Bile duct (tissue), 1 donor: ENCODE measurements around the genes UBR2 and CUL9.

DNA sequence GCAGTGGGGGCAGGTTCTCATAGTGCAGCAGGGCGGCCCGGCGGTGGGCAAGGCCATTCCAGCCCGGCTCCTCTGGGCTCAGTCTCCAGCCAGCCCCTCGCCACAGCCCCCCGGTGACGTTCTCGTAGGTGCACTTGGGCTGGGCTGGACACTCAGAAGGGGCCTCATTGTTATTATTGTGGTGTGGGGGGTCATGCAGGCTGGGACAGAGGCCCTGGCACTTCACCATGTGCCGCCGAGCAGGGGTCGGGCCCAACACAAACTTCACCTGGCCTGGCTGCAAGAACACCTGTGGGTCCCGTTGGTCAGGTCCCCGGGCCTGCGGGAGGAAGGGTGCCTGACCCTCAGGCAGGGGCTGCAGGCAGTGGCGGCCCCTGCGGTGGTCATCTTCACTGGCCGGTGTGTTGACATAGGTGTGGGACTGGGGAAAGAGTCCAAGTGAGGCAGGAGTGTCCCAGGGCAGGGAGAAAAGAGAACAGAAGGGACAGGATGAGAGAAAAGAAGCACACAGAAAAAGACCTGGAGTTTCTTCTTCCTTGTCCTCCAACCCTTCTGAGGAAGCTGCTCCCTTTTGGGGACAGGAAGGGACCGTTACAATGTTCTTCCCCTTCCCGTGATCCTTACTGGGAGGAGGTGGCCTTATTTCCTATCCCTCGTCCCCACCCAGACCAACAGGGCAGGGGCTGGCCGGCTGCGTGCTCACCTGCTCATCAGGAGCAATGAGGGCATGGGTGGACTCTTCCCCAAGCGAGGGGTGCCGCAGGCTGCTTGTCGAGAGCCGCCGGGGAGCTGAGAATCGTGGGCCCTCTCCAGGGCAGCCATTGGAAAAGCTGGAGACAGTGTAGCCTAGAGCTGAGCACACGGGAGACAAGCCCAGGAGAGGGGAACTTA lies 8.3 kb downstream of the FRS3 start:
- PRO-cap = no peak

DNA sequence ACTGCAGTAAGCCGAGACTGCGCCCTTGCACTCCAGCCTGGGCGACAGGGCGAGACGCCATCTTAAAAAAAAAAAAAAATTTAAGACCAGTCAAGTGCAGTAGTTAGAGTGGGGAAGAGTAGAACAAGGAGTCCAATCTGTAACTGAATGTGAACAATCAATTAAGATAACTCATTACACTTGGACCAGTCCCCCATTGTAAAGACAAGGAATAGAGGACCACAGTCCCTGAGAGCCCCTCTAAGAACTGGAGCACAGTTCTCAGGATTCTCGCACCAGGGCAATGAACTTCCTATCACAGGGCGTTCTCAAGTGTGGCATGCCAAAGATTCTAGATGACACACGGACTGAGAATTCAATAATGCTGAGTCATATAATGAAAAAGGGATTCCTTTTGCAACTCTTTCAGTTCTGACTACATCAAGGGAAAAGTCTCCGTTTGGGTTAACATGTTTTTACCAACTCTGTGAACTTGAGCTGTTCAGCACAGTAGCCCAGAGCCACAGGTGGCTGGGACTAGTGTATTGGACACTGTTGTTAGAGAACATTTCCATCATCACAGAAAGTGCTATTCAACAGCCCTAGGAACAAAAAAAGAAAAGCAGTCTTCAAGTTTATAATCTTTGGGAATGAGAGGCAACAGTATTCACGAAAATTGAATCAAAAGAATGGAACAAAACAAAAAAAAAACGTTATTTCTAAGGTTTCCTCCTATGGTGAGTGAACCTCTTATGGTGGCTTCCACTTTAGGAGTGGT lies 3.4 kb downstream of the MED20 start:
- PRO-cap = no peak

DNA sequence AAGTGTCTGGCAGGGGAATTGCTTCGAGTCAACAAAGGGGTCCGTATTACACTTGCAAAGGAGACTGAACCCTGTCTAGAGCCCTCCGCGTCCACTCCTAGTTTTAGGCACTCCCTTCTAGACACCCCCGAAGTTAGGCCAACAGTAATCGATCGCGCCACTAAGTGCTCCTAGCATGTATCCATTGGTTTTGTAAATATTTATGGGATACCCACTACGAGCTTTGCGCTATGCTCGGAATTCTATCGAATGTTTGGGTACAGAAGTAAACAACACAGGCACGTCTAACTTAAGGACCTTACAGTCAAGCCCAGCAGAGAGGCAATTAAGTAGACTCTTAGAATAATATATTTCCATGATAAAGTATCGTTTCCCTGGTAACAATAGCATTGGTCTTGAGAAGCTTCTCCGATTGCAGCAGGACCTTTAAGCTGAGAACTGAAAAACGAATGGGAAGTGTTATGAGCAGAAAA lies 633 bp downstream of the BYSL start:
- PRO-cap = no peak

DNA sequence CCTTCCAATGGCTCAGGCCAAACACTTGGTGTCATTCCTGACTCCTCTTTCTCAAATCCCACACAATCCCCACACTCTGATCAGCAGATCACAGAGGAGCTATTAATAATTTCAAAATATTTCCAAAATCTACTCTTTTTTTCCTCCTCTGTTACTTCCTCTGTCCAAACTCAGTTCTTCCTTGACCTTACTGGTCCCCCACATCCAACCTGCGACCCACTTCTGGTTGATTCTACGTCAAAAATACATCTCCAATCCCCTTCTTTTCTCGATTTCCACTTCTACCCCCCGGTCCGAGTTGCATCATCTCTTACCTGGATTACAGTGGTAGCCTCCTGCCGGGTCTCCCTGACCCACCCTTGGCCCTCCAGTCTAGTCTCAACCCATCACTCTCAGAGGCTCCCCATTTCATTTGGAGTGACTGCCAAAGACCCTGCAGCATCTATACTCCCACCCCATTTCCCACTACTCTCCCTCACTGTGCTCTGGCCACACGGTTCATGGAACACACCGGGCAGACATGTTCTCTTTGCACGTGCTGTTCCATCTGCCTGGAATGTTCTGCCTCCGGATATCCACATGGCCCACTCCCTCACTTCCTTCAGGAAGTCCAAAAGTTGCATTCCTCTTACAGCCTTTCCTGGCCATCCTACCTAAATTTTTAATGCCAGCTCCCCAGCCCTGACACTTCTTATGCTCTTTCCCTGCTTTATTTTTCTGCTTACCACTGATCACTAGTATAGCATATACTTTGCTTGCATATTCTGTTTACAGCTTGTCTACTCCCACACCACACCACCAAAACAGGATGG lies 6.1 kb upstream of the CCND3 start:
- PRO-cap = no peak

GRCh38 chr6:42024192-42024782 lies 26.0 kb upstream of the TAF8 start:
- PRO-cap = no peak

GRCh38 chr6:42026318-42027124 lies 23.8 kb upstream of the TAF8 start:
- PRO-cap = no peak

DNA sequence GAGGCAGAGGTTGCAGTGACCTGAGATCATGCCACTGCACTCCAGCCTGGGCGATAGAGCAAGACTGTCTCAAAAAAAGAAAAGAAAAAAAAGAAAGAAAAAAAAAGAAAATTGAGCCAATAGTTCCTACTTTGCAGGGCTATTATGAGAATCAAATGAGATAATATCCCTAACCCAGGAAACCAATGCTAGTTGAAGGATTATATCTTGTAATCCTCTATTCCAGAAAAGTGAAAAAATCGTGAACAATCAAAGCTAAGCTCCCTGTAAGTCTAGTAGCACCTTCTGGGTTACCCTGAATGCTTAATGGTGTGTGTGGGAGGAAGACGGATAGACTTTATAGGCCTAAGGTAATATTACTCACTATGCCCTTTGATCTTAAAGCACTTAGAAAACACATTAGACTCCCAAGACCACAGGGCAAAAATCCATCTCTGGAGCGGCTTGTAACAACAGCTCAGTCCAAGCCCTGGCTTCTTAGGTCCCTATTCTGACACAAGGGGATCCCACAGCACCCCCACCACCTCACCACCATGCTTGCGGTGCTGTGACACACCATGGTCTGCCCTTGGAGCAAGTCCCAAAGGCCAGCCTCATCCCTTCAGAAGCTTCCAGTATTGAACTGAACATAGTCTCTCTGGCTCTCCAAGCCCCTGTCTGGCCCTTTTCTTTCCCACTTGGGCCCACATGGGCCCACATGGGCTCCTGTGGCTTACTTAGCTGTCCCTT lies 28.5 kb downstream of the C6orf132 start:
- PRO-cap = no peak

GRCh38 chr6:42197892-42198602 lies 3.3 kb upstream of the GUCA1B start:
- PRO-cap = no peak

- PRO-cap = unidirectional peak, minus-strand start at chr6:42260744
These were observed 42.9 kb upstream of the MRPS10 start for GRCh38 chr6:42260345-42261252.

DNA sequence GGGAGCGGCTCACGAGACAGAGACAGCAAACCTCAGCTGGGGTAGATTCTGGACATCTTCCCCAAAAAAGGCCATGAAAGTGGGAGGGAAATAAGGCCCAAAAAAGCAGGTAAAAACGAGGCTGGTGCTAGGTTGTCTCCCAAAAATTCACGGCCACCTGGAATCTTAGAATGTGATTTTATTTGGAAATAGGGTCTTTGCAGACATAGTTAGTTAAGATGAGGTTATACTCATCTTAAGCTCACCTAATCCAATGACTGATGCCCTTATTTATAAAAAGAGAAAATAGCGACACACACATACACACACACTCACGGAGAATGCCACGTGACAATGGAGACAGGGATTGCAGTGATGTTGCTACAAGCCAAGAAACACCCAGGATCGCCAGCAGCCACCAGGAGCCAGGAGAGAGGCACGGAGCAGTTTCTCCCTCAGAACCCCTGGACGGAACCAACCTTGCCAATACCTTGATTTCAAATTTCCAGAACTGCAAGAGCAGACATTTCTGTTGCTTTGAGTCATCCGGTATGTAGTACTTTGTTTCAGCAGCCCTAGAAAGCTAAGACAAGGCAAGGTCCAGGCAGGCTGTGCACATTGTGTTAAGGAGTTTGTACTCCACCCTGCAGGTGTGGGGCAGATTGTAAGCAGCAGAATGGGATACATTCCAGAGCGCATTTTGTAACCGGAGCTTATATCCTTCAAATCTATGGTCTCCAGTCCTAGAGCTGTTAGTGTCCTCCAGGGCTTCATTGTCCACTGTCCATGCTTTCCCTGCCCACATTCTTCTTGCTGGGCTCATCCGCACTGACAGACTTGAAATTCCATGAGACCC lies 48.4 kb downstream of the TRERF1 start:
- PRO-cap = no peak

- PRO-cap = no peak
These were observed 34.1 kb downstream of the TRERF1 start for GRCh38 chr6:42417516-42418122.

DNA sequence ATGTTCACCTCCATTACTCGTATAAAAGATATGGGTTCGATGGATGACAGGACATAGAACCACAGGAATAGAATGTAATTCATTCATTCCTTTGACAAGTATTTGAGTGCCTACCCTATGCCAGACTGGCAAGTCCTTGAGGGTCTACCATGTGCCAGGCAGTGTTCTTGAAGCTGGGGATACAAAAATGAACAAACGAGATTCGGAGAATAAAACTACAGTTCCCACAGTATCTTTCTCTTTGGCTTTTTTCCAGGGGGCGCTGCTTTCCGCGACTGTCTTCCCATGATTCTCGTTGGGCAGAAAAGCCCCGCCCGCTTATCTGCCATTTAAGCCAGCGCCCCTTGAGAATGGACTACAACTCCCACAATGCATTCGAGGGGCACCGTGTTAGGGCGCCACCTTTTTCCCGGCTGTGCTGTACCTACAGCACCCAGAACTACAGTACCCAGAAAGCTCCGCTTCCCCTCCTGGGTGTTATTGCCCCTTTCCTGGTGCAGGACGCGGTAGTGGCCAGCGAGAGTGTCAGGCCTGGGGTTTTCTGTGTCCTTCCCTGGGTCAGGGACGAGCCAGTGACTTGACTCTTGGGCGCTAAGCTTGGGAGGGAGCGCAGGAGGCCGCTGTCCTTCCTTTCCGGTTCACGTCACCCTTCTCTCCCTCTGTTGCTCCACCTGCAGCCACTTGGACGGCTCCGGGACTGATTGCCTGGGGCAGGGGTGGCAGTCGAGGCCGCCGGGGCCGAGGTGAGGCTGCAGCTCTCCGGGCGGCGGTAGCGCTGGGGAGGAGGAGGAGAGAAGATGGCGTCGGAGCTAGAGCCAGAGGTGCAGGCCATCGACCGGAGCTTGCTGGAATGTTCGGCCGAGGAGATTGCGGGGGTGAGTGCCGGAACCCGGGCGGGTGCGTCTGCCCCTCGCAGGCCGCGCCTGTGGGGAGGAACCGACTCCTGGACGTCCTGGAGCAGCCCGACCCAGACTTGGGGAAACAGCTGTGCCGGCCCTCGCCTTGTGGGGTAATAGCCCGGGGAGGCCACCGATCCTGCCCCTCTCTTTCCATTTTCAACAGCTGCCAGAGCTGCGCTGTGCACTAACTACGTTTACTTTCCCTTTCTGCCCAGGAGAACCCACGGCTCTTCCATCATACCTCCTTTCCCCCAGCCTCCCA lies at the start of gene UBR2:
UBR2 (plus strand) TSS at position 507 of the 1,161 bp plus-strand sequence.
- PRO-cap = unidirectional peak, plus-strand start at position 436 of the sequence; bidirectional peak, plus-strand start at position 722 of the sequence, minus-strand start at position 656 of the sequence; bidirectional peak, plus-strand start at position 864 of the sequence, minus-strand start at position 852 of the sequence; bidirectional peak, plus-strand start at position 1,096 of the sequence, minus-strand start at position 1,060 of the sequence

GRCh38 chr6:42573533-42574340 lies 9.9 kb downstream of the UBR2 start:
- PRO-cap = no peak

GRCh38 chr6:42690822-42691330 lies 31.5 kb downstream of the PRPH2 start:
- PRO-cap = no peak

- PRO-cap = no peak
These were observed 30.1 kb downstream of the PRPH2 start for GRCh38 chr6:42692279-42692654.

DNA sequence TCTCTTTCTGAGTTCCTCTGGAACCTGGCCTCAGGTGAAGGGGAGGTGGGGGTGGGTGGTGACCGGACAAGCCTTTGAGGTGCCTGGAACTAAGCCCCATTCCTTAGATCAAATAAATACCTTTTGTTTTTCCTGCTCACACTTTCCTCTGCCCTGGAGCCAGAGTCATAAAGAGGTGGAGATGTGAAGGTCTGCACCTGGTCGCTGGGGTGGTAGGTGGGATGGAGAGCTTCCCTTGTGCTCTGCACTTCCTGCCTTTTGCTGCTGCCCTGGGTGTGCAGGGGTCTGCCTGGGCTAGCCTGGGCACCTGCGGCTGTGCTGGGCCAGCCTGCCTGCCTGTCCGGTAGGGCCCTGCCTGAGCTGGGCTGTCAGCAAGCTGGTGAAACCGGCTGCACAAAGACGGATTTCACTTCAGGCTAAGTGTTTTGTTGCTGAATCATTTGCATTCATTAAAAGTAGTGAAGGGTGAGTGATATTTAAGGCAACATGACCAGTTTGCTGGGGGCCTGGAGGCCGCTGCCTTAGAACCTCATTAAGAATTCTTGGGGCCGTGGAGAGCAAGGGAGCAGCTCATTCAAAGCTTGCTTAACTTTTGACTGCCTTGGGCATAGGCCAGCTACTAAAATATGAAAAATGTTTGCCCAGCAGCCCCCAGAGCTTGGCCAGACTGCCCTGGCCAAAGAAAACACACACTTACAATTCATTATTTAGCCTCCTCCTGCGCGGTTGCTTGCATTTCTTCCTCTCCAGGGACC lies 20.5 kb downstream of the PTK7 start:
- PRO-cap = no peak

DNA sequence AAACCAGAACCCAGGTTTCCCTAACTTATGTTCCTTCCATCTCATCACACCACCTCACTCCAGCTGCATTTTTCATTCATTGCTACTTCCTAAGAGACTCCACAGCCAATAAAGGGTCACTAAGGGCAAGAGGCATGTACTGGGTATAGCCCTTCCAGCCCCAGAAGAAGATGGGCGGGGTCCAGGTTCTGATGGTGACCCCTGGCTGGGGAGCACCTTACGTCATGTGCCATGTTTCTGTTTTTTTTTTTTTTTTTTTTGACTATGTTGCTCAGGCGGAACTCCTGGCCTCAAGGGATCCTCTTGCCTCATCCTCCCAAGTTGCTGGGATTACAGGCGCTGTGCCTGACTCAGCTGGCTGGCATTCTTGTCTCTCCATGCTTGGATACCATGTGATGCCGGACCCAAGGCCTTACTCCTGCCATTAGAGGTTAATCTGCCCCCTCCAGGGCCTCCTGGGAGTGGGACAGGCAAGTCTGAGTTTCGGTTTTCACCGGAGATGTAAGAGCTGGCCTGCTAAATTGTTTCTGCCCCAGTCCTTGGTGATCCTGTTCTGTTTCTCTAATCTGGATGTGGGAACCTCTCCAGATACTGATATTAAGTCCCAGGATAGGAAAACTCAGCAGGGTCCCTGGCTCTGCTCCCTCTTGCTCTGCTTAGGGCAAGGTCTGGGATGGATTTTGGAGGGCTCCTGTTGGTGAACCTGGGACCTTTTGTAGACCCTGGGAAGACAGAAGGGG lies 44.9 kb downstream of the PTK7 start:
- PRO-cap = no peak

GRCh38 chr6:43141931-43142491 lies 29.1 kb upstream of the SRF start:
- PRO-cap = no peak

- PRO-cap = no peak
These were observed 26.9 kb upstream of the SRF start for GRCh38 chr6:43144065-43144656.

- PRO-cap = bidirectional peak, plus-strand start at chr6:43182181, minus-strand start at chr6:43182107
These were observed at the start of gene CUL9 for GRCh38 chr6:43181749-43182784. Gene CUL9 (plus strand): TSS chr6:43182196.